LNCaP clone FGC (cell line): Measurements from ENCODE around the genes PSMC4, ZNF546, ZNF780B and AKT2.

DNA sequence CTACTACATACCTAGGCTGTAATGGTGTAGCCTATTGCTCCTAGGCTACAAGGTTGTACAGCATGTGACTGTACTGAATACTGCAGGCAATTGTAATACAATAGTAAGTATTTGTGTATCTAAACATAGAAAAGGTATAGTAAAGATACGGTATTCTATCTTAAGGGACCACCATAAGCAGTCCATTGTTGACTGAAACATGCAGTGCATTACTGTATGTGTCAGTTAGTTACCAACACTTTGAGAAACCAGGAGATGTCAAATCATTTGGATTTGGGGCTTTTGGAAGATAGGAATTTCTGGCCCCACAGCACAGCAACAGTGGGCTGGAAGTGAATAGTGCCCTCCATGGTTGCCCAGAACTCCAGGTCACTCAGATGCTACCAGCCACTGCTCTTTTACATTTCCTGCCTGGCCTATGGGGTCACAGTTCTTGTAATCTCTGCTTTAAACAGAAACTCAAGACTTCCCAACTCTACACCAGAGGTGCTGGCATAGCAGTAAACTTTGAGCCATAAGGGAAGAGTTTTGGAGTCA lies 3.7 kb downstream of the PAF1 start:
- RRBS, 2 experiments, result no CpG with 5 or more reads among the region's 1 CpG

GRCh38 chr19:39406965-39407485 lies 378 bp downstream of the ZFP36 start:
- RRBS, 2 experiments, result under 1 to 2% methylated on average over 11 to 12 of the region's 31 CpGs

DNA sequence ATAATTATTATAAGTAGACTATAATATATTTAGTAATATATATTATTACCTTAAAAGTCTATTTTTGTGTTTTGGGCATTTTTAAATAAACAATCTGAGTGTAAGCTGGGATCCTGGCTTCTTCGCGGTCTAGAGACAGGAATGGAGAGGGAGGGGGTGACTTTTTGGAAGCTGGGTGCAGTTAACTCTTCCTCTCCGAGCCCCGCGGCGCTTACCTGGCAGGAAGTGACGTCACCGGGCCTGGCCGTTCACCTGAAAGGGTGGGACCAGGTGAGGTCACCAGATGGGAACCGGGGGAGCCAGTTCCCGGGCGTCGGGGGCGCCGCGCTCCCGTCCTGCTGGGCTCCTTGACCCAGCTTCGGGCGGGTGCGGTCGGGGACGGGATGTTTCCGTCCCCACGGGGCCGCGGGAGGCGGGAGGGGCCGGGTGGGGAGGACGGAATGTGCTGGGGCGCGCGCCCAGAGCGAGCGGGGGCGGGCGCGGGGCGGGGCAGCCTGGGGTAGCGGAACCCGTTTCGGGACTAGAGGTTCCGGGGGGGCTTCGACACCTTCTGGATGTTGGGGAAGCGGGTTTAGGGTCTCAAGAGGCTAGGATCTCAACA lies 2.8 kb downstream of the ZFP36 start:
- RRBS, 2 experiments, result 1% methylated on average over 19 to 24 of the region's 44 CpGs

- RRBS, 2 experiments, result 58 to 72% methylated on average over 4 of the region's 9 CpGs
These were observed 4.1 kb downstream of the SELENOV start for GRCh38 chr19:39518992-39519429.

GRCh38 chr19:39679091-39679795 lies 23.5 kb downstream of the LGALS16 start:
- RRBS, 2 experiments, result no CpG with 5 or more reads among the region's 10 CpGs

DNA sequence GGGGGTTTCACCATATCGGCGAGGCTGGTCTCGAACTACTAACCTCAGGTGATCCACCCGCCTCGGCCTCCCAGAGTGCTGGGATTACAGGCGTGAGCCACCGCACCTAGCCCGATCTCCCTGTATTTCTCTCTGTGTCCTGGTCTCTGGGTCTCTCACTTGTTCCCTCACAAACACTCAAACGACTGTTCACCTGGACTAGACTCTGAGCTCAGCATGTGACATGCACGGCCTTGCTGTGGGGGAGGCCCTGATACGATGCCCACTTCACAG lies 32.7 kb upstream of the FBL start:
- RRBS, 2 experiments, result no CpG with 5 or more reads among the region's 11 CpGs

GRCh38 chr19:39926888-39927430 lies 44.0 kb upstream of the PSMC4 start:
- RRBS, 2 experiments, result no CpG with 5 or more reads among the region's 17 CpGs

- RRBS, 2 experiments, result 1 to 5% methylated on average over 5 of the region's 58 CpGs
These were observed at the start of gene PSMC4 for GRCh38 chr19:39970299-39971307. PSMC4 (plus strand) TSS chr19:39971165.

DNA sequence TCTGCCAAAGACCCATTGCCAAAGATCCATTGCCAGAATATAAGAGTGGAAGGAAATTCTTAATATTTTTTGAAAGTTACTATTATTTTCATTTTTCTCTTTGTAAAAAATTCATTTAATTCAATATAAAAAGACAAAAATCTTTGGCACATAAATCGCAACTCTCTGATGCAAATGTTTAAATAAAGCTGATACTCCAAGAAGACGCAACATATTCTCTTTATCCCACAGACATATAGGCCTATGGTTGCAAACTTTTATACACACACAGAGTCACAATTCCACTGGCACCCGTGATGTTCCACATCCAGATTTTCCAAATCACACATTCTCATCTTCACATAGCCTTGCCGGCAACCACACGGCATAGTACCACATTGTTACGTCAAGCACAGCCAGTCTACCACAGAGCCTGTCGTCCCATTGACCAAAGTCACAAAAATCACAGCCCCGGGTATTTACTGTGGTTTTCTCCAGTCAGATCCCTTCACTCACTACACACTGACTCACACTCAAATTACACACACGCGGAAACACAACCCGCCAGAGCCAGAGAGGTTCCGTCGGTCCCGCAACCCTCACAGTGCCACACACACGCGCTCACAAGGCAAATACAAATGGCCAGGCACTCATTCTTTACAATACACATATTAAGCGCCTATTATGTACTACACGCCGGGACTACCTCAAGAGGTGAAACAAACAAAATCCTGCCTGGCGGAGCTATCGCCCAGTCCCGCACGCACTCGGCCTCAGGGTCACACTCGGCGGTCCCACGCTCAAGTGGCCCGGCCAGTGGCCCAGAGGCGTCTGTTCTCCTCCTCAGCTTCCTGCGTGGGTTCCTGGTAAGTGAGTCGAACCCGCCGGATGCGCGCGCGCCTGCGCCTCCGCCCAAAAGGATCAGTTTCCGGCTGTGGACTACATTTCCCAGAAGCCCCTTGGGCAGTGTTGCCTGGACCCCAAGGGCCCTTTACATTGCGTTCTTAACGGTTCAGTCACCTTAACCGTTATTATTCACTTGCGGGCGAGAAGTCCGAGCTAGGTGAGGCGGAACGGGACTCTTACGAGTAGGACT lies at the start of gene ZNF546:
ZNF546 (plus strand) TSS at position 945 of the 1,075 bp plus-strand sequence.
- RRBS, 2 experiments, result under 1 to 1% methylated on average over 21 of the region's 49 CpGs

DNA sequence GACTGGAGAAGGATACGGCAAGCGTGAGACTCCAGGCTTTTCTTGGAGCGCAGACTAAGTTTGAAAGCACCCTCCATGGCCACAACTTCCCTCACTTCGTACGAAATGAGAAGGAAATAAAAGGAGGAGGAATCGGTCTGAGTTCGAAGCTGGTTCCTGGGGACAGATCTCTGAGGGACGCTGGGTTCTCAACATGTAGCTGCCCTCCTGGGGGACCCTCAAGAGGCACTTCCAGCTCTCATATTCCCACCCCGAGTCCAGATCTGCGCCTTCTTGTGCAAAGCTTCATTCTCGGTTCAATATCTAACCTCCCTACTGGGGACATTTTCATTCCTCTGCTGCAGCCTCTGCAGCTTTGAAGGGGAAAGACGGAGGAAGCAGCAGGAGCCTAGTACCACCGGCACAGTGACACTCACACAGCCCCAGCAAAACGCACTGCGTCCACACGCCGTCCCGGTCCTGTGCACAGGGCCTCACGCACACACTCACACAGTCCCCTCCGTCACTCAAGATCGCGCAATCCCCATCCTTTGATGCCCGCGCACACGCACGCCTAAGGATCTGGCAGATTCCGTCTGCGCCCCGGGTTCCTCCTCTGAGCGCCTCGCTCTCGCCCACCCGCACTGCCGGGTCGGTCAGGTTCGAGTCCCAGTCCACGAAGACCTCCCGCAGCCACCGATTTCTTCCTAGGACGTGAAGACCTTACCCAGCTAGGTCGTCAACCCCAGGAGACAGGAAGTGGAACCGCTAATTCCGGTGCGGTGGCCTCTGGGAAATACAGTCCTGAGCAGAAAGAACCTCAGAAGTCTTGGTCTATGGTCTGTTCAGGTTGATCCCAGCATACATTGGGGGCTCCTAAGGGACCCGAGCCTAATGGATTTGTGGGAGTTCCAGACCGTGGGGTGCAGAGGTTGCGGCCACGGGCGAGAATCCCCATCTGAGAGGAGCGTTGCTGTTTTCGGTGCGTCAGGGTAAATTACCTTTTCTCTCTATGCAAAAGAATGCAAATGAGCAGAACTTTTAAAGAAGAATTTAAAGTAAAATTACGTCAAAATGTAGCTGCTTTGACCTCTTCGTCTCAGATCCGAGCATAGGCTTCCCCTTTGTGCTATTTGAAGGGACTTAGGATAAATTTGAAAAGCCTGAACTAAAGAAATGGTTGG lies at the start of gene ZNF780B:
ZNF780B (minus strand) TSS at position 749 of the 1,163 bp plus-strand sequence.
- RRBS, 2 experiments, result 1 to 2% methylated on average over 12 of the region's 55 CpGs

GRCh38 chr19:40212693-40213067 lies 5.5 kb downstream of the TTC9B start:
- RRBS, 2 experiments, result no CpG with 5 or more reads among the region's 8 CpGs

DNA sequence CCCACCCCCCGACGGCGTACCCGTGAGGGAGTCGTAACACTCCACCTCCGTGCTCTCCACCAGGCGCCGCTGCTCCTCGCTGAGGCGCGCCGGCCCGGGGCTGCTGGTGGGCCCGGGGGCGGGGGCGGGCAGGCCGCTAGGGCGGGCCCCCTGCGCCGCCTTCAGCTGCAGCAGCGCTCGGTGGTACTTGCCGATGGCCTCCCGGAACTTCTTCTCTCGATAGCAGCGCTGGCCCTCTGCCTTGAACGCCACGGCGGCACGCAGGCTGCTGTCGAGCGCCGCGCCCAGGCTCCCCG lies 301 bp downstream of the TTC9B start:
- RRBS, 2 experiments, result 14 to 19% methylated on average over 13 of the region's 35 CpGs

DNA sequence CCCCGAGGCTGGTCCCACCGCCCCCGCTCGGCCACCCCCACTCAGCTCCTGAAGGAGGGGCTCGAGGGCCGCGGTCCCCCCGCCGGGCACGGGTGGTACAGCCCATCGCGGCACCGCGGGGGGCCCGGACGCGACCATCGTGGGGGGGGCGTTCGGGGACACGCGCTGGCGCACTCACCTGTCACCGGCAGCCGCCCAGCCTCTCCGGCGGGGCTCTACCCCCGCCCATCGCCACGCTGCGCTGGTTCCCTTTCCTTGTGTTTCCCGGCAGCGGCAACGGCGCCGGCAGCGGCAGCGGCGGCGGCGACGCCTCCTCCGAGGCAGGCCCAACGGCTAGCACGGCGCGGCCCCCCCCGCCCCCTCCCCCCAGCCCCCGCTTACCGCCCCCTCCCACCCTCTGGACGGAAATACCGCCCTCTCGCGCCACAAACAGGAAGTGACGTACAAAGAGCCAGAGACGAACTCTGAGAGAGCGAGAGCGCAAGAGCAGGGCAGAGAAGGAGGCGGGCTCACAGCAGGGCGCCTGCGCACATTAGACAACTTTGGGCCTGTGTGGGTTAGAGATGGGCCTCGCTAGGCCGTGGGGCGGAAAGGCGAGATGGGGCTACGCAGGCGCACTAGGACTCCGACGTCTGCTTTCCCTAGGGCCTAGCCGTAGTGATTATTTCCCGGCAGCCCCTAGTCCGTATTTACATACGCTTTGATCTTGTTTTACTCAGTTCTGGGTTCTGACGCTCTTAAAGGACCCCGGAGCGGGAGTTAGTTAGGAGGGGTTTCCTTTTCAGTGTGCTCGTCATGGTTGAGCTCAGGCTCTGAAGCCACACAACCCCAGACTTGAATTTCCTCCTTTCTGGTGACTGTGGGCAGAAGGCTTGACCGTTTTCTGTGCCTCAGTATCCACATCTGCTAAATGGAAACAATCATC lies at the start of gene AKT2:
AKT2 (minus strand) TSS at position 343 of the 925 bp plus-strand sequence.
- RRBS, 2 experiments, result under 1 to 1% methylated on average over 36 of the region's 78 CpGs

GRCh38 chr19:40322847-40323441 lies 25.3 kb downstream of the C19orf47 start:
- RRBS, 2 experiments, result no CpG with 5 or more reads among the region's 11 CpGs

- RRBS, 2 experiments, result no CpG with 5 or more reads among the region's 9 CpGs
These were observed 7.0 kb downstream of the PLD3 start for GRCh38 chr19:40355448-40355872.

GRCh38 chr19:40410961-40411931 lies 1.9 kb downstream of the PRX start:
- RRBS, 2 experiments, result 100% methylated on average over 1 of the region's 16 CpGs

DNA sequence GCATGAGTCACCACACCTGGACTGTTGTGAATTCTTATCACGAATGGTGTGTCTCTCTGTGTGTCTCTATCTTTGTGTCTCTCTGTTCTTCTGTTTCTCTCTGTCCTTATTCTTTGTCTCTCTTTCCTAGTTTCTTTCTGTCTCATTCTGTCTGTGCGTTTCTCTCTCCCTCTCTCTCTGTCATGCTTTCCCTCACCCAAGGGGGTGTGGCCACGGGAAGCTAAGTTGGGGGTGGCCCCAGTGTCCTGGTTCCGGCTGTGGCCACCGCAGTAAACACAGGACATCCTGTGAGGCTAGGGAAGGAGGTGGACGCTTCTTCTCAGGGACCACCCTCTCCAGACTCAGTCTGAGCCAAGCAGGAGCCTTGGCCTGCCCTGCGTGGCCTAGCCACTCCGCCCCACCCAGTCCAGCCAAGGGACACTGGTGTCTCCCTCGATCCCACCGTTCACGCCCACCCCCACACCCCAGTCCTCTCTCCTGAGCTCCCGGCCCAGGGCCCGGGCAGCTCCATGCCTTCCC lies 3.9 kb upstream of the PRX start:
- RRBS, 2 experiments, result no CpG with 5 or more reads among the region's 13 CpGs

DNA sequence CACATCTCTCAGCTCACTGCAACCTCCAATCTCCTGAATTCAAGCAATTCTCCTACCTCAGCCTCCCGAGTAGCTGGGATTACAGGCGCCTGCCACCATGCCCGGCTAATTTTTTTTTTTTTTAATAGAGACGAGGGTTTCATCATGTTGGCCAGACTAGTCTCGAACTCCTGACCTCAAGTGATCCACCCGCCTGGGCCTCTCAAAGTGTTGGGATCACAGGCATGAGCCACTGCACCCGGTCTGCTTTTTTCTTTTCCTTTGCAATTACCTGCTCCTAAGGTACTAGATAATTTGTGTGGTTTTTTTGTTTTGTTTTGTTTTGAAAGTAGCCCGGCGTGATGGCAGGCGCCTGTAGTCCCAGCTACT lies 7.0 kb upstream of the SERTAD1 start:
- RRBS, 2 experiments, result no CpG with 5 or more reads among the region's 10 CpGs

DNA sequence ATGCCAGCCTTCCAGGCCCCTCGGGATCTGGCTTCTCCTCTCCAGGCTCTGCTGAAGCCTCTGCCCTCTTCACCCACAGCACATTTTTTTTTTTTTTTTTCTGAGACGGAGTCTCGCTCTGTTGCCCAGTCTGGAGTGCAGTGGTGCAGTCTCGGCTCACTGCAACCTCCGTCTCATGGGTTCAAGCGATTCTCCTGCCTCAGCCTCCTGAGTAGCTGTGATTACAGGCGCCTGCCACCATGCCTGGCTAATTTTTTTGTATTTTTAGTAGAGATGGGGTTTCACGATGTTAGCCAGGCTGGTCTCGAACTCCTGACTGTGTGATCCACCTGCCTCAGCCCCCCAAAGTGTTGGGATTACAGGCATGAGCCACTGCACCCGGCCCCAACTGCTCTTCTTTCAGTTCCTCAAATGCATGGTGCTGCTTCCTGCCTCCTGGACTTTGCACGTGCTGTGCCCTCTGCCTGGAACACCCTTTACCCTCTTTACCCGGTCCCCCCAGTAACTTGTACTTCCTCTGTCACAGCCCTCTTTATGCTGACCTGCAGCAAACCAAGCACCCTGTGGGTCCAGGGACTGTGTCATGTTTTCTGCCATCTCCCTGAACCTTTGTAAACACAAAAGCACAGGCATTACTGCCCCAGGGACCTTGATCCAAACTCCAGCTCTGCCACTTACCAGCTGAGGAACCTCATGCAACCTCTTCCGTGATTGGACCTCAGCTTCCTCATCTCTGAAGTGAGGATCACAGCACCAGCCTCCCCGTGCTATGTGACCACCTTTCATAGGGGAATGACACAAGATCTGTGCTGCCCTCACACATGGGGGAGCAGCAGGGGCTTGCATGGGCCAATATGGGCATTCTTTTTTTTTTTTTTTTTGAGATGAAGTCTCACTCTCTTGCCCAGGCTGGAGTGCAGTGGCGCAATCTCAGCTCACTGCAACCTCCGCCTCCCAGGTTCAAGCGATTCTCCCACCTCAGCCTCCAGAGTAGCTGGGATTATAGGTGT lies 3.8 kb downstream of the BLVRB start:
- RRBS, 2 experiments, result 33 to 53% methylated on average over 1 to 2 of the region's 17 CpGs

DNA sequence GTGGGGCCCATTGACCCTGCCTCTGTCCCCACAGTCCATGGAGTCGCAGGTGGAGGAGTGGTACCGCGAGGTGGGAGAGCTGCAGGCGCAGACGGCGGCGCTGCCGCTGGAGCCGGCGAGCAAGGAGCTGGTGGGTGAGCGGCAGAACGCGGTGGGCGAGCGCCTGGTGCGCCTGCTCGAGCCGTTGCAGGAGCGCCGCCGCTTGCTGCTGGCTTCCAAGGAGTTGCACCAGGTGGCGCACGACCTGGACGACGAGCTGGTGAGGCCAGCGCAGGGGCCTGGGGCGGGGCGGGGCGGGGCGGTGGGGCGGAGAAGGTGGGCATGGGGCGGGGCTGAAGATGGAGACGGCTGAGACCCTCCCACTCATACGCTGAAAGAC lies 27.5 kb upstream of the SHKBP1 start:
- RRBS, 2 experiments, result no CpG with 5 or more reads among the region's 34 CpGs